Fallopian tube (tissue), 1 donor: ENCODE data around the gene VAPB.

DNA sequence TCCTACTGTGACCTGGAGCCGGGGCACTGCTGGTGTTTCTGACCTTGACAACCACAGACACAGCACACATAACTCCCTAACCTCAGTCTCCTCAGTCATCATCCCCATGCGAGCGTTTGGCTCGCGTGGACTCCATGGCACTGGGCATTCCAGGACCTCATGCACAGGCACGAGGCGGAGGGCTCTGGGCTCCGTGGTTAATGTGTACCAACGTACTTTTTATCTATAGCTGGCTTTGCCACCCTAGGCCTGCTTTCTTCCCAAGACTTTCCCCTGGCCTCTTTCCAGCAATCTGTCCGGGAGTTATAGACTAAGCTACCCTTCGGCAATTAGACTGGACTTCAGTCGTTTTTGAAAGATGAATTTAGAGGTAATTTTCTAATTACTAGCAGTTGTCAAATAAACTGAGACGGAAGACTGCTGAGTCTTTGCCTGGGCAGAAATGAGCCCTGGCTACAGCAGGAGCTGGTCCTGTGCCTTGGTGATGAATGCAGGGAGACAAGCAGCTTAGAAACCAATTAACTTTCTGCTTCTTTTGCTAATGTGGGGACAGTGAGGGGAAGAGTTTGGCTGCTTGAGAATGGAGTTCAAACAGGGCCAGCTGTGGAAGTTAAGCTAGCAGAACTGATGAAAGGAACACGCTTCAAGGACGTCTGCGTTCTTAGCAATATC lies 16.1 kb upstream of the CTCFL start:
- PRO-cap = no peak

- PRO-cap = no peak
These were observed 13.6 kb upstream of the PCK1 start for GRCh38 chr20:57547257-57547842.

DNA sequence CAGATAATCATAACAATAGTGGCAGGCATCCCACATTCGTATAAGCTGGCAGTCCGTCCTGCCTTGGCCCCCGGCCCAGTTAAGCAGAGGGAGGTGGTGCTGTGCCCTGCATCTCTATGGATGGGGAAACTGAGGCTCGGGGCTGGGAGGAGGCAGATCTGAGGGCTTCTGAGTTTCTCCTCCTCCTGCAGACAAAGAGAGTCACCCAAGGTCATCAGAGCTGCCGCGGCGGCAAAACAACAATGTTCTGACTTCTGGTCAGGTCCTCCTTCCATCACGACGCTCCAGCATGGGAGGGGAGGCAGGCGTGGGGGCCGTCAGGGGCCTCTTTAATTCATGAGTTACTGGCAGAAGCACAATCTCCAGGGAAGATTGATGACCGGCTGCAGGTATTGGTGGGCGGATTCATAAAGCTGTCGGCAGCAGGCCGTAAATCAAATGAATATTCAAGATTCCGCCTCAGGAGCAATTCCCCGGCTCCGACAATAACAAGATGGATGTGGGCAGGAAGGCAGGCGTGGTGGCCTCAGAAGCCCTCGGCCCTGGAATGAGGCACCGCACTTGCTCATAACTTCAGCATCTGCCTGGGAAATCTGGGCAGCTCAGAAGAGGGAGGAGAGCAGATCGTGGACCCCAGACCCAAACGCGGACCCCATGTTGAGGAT lies 19.0 kb downstream of the PCK1 start:
- PRO-cap = no peak

GRCh38 chr20:57580452-57580938 lies 19.6 kb downstream of the PCK1 start:
- PRO-cap = no peak

- PRO-cap = no peak
These were observed 25.3 kb downstream of the PCK1 start for GRCh38 chr20:57586082-57586778.

DNA sequence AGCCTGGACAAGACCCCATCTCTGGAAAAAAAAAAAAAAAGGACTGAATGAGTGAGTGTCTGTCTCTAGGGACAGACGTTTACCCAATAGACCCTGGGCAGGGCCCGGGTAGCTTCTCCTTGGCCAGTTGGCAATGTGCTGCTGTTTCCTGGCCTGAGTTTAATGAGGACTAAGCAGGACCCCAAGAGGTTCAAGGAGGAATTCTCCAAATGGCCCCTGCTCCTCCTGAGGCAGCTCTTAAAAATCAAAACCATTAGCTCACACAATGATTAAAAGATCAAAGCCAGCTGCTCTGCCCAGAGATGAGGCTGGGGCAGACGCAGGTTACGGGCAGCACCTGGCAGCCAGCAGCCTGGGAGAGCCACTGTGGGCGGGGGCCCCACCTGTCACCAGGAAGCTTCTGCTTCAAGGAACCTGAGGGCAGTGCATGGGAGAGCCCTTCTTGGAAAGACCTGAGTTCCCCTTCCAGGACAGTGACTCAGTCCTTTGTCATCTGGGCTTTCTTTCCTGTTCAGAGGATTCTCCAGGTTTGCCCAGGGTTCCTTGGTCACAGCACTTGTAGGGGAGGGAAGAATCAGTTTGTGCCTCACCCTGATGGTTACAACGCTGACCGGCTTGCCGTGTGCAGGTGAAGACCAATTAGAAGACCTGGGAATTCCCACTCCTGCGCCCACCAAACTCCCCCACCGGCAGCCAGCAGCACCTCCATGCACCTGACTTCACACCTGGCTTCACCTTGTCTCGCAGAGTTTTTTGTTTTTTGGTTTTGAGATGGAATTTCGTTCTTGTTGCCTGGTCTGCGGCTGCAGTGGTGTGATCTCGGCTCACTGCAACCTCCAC lies 2.2 kb downstream of the ZBP1 start:
- PRO-cap = no peak

DNA sequence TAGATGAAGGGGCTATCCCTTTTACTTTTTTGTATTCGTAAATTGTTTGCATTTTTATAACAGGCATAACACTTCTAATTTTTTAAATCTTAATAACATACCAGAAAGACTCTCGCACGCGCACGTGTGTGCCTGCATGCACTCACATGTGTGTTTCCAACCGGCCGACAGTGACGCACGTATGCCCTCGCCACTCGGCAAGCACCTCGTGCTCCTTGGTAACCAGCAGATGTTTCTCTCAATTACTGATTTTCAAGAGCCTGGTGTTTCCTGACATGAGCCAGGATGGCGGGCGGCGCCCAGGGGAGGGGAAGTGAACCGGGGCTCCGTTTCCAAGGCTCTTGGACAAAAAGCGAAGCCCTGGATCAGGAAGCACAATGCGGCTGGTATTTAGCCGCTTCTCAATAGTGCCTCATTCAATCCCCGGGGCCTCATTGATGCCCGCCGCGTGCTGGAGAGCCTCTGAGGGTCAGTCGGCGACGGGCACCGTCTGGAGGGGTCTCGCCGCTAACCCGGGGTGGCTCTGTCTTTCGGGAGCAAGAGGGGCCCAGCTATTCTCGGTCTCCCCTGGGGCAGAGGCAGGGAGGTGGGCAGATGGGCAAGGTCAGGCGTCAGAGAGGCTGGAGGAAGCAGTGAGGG lies 37.6 kb downstream of the PMEPA1 start:
- PRO-cap = no peak

DNA sequence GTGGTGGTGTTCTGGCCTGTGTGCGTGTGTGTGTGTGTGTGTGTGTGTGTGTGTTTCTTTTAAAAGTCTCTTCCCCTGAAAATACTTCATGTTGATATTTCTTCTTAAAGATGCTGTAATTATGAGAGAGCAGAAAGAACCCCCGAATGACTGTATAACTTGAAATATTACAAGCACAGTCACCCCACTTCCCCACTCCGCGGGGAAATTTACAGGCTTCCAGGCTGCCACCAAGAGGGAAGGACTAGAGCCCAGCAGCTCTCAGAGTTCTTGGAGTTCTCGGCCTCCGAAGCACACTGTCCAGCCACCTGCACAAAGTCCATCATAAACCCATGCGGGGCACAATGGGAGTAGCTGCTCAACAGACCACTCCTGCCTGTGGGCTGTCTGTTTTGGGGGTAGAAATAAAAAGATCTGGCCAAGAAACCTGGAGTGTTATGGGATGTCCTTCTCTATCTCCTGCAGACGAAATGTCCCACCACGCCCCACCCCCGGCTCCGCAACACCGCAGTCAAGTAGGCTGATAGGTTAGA lies 26.2 kb downstream of the PMEPA1 start:
- PRO-cap = no peak

DNA sequence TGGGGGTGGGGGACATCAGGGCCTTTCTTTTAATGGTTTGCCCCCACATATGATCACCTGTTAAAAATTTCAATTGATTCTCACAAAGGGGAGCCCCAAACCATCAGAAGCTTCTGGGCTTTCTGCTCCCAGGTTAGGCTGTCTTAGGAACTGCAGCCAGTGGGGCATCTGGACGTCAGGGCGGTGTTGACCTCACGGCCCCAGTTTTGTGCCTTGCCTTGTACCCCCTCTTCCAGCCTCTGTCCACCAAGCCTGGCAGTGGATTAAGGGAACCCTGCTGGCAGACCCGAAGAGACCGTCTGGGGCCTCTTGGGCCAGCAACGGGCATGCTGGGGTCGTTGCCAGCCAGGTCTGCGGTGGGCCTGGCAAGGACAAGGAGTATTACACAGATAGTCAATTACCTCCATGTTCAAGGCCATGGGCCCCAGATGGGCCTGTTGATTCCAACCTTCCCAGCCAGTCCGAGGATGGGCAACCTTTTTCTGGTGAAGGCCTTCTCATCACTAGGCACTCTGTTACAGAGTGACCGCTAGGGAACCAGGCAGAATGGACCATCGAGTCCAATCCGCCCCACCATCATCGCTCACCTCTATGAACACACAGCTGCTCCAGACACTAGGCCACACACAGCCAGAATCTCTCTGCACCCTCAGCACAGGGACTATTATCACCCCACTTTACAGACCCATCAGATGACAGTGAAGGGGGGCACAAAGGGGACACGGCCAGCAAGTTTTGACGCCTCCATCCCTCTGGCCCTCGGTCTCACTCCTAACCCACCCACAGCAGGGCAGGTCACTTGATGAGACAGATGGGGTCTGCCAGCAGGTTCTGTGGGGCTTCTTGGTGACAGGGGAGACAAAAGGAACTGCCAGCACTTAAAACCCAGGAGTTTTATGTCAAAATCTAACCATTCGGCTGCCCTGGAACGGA lies 6.3 kb downstream of the PMEPA1 start:
- PRO-cap = no peak

GRCh38 chr20:57707120-57707607 lies 2.7 kb downstream of the PMEPA1 start:
- PRO-cap = no peak

DNA sequence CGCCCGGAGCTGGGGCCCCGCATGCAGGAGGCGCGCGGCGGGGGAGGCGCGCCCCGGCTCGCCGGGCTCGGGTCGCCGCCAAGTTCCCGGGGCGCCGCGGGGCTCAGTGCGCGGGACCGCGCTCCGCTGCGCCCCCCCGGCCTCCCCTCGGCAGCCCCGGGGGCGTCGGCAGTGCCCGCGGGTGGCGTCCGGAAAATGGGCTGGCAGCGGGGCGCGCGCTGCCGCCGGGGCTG lies 250 bp downstream of the PMEPA1 start:
- PRO-cap = no peak

DNA sequence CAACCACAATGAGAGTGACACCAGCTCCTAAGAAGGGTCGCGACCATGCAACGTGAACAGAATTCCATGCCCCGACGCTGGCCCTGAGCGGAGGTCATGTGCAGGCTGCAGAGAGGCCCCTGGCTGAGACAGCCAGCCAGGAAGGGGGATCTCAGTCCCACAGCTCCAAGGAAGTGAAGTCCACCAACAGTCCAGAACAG lies 200.1 kb upstream of the C20orf85 start:
- PRO-cap = no peak

GRCh38 chr20:57959025-57959436 lies 191.7 kb upstream of the C20orf85 start:
- PRO-cap = no peak

- PRO-cap = no peak
These were observed 163.1 kb upstream of the C20orf85 start for GRCh38 chr20:57987580-57988053.

DNA sequence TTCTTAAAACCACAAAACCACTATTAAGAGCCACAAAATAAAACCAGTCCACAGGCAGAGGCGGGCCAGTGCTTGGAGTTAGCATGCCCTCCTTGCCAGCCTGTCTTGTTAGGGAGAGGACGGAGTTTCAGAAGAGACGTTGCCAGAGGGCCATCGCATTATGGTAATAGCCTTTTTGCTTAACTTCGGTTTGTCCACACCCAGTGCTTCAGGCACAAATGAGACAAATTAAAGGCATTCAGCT lies 159.6 kb upstream of the C20orf85 start:
- PRO-cap = no peak

- PRO-cap = unidirectional peak, minus-strand start at chr20:57999633
These were observed 151.2 kb upstream of the C20orf85 start for GRCh38 chr20:57999254-58000109.

DNA sequence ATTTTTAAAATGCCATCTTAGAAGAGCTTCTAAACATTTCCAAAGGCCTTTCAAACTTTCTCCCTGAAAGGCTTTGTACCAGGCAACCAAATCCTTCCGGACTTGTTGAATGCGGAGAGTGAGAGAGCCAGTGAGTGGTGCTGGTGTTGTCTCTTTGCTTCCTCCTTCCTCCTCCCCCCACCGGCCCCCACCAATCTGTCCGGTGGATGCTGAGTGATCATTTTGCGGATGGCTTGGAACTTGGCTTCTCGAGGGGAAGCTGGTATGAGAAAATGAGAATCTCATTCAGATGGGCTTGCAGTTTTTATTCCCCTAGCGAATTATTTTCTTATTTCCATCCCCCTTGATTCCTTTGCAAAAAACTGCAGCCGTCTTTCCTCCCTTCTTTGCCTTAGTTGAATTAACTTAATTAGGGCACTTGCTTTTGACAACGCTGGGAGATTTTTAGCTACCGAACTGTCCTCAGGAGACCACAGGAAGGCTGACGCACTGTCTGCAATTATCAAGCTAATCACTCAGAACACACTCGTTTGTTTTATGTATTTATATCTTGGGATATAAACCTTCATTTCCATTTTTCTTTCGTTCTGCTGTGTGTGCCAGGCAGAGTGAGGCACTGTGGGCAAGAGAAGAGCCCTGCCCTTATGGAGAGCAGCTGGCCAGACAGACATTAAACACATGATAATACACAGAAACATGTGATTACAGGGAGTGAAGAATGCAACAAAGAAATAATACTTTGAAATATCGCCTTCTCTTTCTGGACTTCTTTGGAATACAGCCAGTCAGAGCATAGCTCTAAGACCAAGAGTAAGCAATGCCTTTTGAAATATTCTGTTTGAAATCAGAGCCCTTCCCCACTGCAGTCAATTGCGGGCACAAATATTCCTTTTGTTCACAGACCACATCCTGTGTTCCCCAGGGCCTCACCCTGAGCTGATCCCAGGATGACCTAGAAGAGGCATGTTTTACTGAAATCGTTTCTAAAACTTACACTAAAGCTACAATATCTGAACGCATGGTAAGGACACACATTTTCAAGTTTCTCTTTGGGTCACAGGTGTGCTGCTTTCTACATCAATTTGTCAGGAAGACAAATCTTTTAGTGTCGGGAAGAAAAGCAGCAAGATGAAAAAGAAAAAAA lies 19.2 kb upstream of the C20orf85 start:
- PRO-cap = no peak

DNA sequence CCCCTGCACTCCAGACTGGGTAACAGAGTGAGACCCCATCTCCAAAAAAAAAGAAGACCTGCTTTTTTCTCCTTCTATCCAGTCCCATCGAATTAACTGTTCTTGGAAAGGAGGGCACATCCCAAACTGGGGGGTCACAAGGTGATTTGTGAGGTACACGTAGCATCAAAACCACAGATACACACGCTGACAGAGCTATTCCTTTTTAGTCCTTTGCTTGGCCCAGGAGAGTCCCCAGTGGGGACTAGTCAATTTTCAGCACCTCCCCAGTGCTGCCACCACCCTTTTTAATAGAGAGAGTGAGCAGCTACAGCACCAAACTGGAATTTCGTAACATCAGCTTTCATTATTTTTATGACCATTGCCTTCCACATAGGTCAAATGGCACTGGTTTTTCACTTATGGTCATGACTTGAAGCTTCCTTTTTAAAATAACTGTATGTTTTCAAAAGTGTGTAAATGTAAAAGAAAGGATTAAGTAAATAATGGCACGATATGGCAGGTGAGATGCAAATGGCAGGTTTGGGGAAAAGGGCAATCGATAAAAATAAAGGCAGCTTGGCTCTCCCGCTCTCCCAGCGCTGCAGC lies 17.7 kb upstream of the C20orf85 start:
- PRO-cap = no peak

DNA sequence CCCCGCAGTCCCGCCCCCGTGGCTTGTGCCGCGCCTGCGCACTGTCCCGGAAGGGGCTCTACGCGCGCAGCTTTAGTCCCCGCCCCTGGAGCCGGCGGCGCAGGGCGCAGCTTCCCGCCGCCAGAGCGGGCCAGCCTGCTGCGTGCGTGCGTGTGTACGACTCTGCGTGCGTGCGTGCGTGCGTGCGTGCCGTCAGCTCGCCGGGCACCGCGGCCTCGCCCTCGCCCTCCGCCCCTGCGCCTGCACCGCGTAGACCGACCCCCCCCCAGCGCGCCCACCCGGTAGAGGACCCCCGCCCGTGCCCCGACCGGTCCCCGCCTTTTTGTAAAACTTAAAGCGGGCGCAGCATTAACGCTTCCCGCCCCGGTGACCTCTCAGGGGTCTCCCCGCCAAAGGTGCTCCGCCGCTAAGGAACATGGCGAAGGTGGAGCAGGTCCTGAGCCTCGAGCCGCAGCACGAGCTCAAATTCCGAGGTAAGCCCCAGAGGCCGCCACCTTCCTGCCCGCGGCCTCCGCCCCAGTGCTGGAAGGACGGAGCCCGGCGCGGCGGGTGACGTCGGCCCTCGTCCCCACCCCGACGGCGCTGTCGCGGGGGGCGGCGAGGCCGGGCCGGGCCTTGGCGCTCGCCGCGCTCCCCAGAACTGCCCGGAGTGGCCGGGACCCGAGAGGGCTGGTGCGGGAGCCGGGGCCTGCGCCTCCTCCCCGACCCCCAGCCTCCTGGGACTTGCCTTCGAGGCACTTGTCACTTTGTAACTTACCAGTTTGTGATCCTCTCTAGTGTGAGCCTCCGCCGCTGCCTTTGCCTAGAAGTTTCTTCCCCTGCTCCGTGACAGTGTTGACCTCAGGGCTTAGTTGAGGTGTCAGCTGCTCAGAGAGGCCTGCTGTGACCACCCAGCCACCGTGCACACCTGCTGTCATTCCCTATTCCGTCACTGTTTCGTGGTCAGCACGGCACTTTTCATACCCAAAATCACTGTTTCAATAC lies at the start of gene VAPB:
TSS of gene VAPB (plus strand) at position 185 of the 984 bp plus-strand sequence.
- PRO-cap = bidirectional peak, plus-strand start at position 159 of the sequence, minus-strand start outside the sequence; bidirectional peak, plus-strand start at position 637 of the sequence, minus-strand start at position 521 of the sequence

- PRO-cap = no peak
These were observed 48.4 kb downstream of the VAPB start for GRCh38 chr20:58437282-58437926.